WTC11 (cell line): ENCODE measurements around the gene OGFOD3.

- PRO-cap: no peak
These were observed 11.6 kb upstream of the SECTM1 start for GRCh38 chr17:82344837-82345831.

DNA sequence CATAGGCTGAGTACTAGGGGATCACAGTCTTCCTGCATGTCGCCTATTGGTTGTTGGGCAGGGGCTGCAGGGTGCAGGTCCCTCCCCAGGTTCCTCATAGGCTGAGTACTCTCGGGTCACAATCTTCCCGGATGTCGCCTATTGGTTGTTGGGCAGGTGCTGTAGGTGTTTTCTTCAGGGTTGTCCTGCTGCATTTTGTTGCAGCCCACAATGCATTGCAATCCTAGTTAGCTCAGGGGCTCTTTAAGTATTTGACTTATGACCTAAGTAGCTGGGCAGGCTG, 3.6 kb upstream of the UTS2R start:
- PRO-cap: no peak

DNA sequence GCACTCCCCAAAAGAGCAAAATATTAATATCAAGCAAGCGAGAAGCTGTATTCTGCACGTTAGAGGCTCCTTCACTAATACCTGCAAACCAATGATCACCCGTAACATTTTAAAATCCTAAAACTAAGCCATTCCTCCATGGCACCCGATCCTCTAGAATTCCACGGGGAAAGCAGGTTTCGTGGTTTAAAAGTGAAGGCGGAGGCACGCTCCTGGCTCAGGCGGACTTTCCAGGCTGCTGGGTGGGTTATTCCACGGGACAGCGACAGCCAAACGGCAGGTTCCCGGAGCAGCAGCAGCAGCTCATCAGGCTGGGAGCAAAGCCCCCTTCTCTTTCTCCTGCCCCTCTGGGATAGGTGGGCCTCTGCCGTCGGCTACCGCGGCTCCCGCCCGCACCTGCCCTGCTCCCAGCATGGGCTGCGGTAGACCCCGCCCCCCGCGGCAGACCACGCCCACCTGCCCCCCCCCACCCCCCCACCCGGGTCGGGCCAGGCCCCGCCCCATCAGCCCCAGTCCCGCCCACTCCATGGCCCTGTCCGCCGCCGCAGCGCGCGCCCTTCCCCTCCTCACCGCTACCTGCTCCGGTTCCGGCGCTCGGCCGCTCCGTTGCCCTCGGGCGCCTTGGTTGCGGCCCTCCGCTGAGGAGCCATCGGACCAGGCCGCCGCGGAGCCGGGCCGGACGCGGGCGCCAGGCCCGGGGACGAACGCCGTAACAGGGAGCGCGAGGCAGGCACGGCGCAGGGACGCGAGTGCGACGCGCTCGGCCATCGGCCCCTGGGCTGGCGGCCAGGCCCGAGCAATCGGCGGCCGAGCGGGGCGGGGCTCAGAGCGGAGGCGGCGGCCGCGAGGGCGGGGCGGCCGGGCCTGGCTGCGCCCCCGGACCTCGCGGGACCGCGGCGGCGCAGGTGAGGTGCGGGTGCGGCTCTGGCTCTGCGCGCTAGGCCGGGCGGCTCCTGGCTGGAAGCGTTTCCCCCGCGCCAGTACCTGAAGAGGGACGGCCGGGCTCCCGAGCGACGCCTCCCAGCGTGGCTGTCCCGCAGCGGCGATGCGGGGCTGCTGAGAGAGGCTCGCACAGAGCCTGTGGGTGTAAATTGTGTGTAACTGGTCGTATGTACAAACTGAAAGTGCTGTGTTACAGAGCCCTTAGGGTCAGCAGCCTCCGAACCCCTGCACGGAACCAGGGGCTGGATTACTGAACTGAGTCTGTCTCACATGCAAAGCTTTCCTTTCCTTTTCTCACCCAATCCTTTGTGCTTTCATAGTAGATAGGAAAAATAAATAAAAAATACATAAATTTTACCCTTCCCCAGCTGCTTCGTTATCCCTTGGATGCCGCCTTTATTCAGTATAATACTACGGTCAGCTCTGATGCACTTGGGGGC, at the start of gene OGFOD3:
OGFOD3 (minus strand) TSS at position 751 of the 1,382 bp plus-strand sequence.
- PRO-cap: bidirectional peak, plus-strand start at position 512 of the sequence, minus-strand start at position 349 of the sequence; bidirectional peak, plus-strand start at position 826 of the sequence, minus-strand start at position 751 of the sequence

GRCh38 chr17:82438276-82438980, 12.1 kb downstream of the CYBC1 start:
- PRO-cap: no peak

- PRO-cap: no peak
These were observed 10.2 kb downstream of the CYBC1 start for GRCh38 chr17:82439921-82441255.

DNA sequence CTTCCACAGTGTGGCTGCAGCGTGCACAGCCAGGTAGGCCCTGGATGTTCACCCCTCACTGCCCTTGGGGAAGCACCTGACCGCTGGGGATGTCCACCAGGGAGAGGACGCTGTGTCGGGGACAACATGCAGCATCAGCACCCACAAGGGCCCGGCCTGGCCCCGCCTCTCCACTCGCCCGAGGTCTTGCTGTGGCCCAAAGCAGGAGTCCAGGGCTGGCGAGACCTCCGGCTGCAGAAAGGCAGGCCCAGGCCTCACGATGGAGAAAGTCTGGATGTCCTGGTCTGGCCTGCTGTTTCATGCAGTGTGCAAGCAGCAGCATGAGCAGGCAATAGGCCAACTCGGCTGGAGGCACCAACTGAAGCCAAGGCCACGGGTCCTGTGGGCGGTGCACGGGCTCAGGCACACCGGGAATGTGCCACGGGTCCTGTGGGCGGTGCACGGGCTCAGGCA, 7.1 kb downstream of the CYBC1 start:
- PRO-cap: no peak

GRCh38 chr17:82521929-82522308, 2.4 kb downstream of the FOXK2 start:
- PRO-cap: no peak

DNA sequence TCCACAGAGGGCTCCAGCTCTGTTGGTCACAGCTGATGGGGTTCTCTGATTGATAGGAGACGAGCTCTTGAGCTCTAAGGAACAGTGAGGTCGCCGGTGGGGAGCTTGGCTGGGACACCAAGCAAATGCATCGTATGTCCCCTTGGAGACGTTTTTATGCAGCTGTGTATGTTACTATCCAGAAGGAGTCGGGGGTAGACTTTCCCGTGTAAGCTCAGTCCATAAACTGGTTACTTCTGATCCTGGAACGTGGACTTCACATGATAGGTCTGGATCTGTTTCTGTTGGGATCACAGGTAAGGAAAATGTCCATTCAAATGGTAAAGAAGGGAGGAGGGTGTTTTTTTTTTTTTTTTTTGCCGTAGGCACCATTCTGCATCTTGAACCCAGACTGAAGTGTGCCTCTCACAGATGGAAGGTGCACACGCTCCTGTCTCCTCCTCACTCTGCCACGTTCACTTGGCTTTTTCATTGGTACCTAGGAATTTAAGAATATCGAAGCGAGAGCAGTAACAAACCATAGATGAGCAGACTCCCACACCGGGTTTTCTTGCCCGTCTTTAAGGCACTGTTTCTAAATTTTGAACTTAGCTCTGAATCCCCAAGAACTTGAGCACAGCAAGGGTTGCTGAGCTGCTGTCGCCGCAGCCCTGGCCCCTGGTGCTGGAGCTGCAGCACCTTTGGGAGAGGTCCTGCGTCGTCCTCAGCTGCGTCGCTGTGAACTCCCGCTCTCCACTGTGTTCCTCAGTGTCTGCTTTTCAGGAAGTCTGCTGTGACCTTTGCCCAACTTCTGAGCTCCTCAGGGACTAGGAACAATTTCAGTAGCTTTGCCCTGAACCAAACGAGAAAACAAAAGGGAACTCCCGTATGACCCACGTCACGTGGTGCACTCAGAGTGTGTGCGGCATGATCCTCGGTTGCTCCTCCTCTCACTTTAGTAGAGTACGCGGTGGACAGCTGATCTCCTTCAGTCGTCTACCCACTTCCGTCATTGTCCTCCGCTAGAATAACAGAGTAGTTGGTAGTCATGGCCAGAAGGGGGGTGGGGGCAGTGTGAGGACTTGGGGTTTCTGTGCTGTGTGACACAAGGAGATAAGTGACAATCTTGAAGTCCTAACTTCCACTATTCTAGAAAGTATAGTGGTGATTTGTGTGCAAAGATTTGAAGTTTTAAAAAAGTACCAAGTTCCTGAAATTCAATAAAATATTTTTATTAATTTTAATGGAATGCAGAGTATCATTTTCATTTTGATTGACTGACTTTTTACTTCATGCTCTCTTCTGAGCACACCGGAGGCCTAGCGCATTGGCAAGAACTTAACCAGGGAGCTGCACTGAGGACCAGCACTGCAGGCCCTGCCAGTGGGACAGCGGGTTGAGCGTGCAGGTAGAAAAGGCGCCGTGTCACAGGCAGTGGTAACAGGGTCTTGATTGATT, 44.3 kb downstream of the WDR45B start:
- PRO-cap: no peak

DNA sequence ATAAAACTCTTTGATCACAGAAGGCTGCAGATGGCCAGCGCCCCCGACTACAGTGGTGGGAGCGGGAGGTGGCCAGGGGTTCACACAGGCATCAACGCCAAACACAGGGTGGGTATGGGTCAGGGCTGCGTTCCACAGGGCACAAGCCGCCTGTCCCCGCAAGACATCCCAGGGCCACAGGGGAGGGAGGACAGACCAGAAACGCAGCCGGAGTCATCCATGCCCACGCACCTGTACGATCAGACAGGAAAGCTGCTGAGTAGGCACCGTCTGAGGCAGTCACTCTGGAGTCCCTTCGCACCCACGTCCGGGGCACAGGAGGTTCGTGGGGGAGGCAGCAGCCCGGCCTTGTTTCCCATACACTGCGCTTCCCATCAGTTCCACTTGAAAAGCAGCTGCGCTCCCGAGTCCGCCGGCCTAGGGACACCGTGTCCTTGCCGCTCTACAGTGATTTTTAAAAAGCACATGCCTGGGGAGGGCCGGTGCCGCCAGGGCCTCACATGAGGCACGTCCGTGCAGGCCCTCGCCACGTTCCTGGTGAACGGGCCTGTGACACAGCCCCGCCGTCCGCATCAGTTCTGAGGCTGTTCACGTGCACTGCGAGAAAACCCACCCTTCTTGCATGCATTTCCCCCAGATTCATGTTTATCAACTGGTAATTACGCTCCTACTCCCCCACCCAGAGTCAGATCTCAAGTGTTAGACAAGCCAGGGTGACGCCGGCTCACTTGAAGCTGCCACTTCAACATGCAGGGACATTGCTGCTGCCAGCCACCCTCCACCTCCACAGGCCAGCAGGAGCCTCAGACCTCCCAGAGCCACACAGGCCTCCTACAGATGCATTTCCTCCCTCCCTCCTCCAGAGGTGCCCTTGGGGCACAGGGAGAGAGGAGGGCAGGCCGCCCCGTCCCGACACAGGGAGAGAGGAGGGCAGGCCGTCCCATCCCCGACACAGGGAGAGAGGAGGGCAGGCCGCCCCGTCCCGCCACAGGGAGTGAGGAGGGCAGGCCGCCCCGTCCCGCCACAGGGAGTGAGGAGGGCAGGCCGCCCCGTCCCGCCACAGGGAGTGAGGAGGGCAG, 34.7 kb downstream of the WDR45B start:
- PRO-cap: no peak

GRCh38 chr17:82668410-82669112, 20.3 kb upstream of the WDR45B start:
- PRO-cap: bidirectional peak, plus-strand start at chr17:82668769, minus-strand start at chr17:82668643

GRCh38 chr17:82687296-82687976, 11.1 kb downstream of the RAB40B start:
- PRO-cap: no peak

- PRO-cap: no peak
These were observed 4.0 kb upstream of the RAB40B start for GRCh38 chr17:82702410-82702941.

DNA sequence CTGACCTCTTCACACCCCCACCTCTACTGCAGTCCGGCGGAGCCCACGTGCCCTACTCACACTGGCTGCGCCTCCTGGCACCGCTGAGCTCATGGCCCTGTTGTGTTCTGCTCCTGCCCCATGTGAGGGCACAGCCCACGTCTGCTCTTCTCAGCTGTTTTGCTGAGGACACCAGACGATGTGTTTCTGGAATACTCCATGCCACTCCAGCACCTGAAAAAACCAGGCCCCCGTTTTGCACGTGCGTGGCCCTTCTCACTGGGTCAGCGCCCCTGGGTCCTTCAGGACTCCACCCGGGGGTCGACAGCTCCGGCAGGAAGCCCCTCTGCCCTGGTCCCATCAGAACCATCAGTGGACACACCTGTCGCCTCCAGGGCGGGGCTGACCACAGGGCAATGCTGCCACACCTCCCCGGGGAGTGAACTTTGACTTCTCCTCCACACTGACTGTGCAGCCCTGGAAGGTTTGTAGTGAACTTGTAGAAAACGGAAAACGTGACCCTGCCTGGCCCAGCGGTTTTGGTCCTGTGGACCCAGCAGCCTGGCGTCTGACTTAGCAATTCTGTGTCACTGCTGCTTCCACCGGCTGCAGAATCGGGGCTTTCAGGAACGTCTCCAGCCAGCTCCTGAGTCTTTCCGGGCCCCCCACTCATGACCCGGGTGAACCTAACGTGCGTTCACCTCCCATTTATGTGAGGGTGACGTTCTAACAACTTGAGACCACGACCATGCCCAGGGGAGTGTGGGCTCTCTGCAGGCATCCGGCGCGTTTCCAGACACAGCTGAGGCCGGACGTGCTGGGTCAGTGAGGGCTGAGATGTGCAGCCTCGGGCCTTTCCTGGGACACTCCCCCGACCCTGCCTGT, 5.8 kb upstream of the RAB40B start:
- PRO-cap: no peak

GRCh38 chr17:82835832-82836653, 3.8 kb downstream of the ZNF750 start:
- PRO-cap: no peak

DNA sequence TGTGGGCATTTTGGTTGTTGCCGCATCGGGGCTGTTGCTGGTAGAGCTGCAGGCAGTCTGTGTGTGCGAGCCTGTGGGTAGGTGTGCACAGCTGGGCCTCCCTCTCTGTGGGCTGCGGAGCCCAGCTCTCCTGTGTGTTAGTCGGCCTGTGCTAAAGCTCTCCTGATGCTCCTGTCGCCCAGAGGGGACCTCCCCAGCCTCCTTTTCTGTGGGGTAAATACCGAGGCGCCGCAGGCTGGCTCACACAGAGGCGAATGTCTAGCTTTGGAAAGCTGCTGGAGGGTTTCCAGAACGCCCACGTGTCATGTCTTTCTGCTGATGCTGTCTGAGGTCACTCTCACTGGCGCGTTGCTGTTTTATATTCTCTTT, 91.8 kb upstream of the ZNF750 start:
- PRO-cap: no peak

GRCh38 chr17:83096749-83097666, 17.6 kb downstream of the METRNL start:
- PRO-cap: no peak

- PRO-cap: no peak
These were observed 28.5 kb downstream of the METRNL start for GRCh38 chr17:83107737-83108537.

DNA sequence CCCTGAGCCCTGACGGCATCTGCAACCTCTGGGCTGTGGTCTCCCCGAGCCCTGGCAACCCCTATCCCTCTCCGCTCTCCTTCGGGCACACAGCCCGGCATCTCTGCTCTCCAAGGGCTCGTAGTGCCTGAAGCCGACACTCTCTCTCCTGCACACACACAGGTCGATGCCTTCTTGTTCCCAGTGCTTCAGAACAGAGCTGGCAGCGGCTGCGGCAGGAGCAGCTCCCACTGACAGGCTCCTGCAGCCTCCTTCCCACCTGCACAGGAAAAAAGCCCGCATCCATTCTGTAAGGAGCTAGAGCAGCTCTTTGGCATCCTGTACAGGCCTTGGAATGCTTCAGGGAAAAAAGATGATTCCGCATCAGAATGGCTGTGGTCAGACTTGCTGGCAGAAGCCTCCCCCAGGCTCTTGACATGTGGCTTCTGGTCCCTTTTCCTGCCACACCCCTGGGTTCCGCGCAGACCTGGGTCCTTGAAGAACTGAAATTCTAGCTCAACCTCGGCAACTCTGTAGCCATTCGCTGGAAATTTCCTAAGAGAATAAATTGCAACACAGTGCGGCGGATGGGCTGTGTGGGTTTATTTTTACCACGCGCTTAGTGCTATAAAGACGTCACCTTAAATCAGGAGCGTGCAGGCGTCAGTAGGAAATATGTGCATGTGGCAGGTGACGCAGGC, 46.0 kb downstream of the METRNL start:
- PRO-cap: no peak

DNA sequence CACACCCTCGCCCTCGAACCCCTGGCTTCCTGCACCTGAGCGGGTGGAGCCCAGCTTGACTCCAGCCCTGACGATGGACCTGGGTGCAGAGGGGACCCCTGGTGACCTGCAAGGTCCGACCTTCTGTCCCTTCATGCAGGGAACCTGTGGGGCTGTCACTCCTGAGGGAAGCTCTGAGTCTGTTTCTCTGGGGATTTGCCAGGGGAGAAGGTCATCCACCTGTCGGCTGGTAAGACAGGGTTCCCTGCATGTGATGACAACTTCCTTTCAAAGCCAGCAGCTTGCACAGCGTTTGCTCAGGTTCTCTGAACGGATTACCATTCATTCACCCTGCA, 46.5 kb downstream of the METRNL start:
- PRO-cap: no peak

GRCh38 chr17:83127856-83128055, 48.3 kb downstream of the METRNL start:
- PRO-cap: no peak